Measurements from ENCODE around the gene NAIP.

DNA sequence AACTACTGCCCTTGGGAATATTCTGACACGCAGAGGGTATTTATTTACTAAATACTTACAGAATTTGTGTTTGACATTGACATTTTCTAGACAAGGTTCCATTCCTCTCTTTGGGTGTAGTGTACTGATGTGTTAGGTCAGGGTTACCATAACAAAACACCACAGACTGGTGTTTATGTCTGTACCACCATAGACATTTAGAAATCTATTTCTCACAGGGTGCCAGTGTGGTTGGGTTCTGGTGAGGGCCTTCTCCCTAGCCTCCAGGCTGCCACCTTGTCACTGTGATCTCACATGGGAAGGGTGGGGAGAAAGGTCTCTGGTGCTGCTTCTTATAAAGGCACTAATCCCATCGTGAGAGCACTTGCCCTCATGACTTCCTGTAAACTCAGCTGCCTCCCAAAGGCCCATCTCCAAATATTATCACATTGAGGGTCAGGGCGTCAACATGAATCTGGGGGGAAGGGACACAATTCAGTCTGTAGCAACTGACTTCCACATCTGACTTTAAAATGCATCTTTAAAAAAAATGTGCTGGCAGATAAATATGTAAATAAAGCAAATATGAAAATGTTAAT is 49.8 kb downstream of the PIK3R1 start:
- RRBS = no CpG with 5 or more reads among the region's 3 CpGs

- RRBS = no CpG with 5 or more reads among the region's 4 CpGs
These were observed 66.3 kb downstream of the PIK3R1 start for GRCh38 chr5:68281820-68282322.

- RRBS = no CpG with 5 or more reads among the region's 4 CpGs
These were observed 83.5 kb downstream of the PIK3R1 start for GRCh38 chr5:68298864-68299596.

DNA sequence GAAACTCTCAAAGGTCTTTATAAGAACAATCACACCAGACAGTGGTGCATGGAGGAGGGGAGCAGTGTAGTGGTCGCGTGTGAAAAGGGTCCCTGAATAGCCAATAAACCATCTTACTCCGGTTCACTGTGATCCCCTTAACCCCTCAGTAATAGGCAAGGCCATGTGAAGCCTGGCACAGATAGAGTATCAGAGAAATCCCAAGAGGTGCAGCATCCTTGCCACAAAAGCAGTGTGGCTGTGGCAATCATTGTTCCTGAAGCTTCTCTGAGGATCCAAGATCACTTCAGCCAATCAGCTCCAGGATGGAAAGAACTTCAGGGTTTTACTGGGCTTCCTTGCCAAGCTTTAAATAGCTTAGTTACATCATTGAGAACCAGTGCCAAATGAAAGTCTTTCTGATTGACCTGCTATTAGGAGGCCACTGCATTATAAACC is 430.5 kb downstream of the PIK3R1 start:
- RRBS = no CpG with 5 or more reads among the region's 3 CpGs

- RRBS = no CpG with 5 or more reads among the region's 4 CpGs
These were observed 349.7 kb upstream of the SLC30A5 start for GRCh38 chr5:68744135-68744549.

DNA sequence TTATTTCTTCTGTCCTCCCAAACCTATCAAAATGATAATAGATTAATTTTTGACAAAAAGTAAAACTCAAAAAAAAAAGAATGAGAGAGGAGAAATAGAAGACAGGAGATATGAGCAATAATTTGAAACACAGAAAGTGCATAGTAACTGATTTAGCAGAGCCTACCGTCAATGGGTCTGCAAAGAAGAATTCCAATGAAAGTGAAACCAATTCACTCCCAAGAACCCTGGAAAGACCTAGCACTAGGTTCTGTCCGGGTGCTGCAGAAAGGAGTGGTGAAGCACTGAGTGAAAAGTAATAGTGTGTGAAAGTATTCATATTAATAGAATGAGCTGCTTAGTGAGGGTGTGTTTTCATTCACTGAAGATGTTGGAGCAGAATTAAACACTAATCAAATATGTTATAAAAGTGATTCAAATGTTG is 51.4 kb upstream of the SLC30A5 start:
- RRBS = no CpG with 5 or more reads among the region's 2 CpGs

GRCh38 chr5:69167592-69168128 is 710 bp downstream of the CCNB1 start:
- RRBS = no CpG with 5 or more reads among the region's 18 CpGs

GRCh38 chr5:69371702-69372308 is 2.2 kb downstream of the RAD17 start:
- RRBS = no CpG with 5 or more reads among the region's 3 CpGs

GRCh38 chr5:69451976-69452694 is 37.2 kb downstream of the MARVELD2 start:
- RRBS = no CpG with 5 or more reads among the region's 4 CpGs

DNA sequence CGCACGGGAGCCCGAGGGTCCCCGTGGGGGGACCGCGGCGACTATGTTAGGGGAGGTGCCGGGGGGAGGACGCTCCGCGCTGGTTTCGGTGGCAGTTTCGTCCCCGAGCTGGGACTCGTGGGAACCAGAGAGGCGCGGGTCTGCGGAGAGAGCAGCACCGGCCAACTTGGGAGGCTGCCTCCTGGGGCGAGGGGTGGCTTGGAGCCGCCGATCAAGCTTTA is 247 bp downstream of the OCLN start:
- RRBS = no CpG with 5 or more reads among the region's 22 CpGs

GRCh38 chr5:70585973-70586409 is 314.5 kb upstream of the SERF1A start:
- RRBS = no CpG with 5 or more reads among the region's 43 CpGs

GRCh38 chr5:71025198-71025599 is at the start of gene NAIP:
TSS of gene NAIP (minus strand) at chr5:71025339.
- RRBS = no CpG with 5 or more reads among the region's 5 CpGs

GRCh38 chr5:71586478-71587051 is 575 bp upstream of the MCCC2 start:
- RRBS = no CpG with 5 or more reads among the region's 13 CpGs

DNA sequence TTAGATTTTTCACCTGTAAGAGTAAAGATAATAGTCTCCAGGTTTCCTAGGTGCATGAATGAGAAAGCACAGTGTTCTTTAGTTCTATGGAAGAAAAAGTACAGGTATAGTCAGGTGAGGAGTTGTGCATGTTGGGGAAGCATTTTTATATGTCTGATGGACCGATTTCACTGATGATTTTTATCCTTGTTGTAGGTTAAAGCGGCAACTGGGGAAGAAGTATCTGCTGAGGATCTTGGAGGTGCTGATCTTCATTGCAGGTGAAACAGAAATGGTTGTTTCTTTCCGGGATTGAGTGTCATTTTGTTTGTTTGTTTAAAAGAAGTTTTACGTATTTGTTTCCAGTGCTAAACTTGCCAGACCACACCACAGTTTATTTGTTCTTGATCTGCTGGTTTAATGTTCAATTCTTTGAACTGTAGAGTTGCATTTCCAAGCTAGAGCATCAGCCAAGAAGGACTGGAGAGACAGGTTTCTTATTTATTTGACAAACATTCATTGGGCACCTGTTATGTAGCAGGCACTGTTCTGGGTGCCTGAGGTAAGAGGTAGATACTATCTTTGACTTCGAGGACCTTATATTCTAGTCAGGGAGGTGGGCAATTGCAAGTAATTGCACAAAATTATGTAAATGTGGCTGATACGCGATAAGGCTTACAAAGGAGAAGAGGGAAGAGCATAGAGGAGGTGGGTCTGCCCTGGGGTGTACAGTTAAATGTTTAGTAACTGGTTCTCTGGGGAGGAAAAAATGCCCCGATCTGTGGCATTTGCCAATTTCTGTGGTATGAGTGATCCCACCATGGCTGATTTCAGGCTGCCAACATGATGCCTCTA is 45.0 kb downstream of the MCCC2 start:
- RRBS = no CpG with 5 or more reads among the region's 8 CpGs

- RRBS = no CpG with 5 or more reads among the region's 2 CpGs
These were observed 26.9 kb downstream of the MAP1B start for GRCh38 chr5:72134192-72134484.

- RRBS = no CpG with 5 or more reads among the region's 23 CpGs
These were observed 92.1 kb downstream of the MAP1B start for GRCh38 chr5:72199099-72200126.

GRCh38 chr5:72441657-72442332 is 65.4 kb downstream of the ZNF366 start:
- RRBS = no CpG with 5 or more reads among the region's 4 CpGs

- RRBS = no CpG with 5 or more reads among the region's 5 CpGs
These were observed 67.3 kb downstream of the TNPO1 start for GRCh38 chr5:72883759-72884069.

- RRBS = no CpG with 5 or more reads among the region's 1 CpG
These were observed 53.0 kb downstream of the FCHO2 start for GRCh38 chr5:73008794-73009233.

DNA sequence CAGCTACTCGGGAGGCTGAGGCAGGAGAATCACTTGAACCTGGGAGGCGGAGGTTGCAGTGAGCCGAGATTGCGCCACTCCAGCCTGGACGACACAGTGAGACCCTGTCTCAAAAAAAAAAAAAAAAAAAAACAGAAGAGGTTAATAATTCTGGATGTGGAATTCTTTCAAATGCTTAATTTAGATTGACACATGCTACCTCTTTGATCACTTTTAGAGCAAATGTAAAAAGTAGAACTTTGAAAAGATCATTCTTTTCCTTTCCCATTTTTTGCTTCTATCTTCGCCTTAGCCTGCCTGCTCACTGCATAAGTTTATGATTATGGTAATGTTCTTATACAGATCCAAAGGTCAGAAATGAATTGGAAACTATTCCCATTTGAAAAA is 3.8 kb downstream of the BTF3 start:
- RRBS = no CpG with 5 or more reads among the region's 6 CpGs